Calu3 (cell line): ENCODE results near the genes HOXD3 and MTX2.

- PRO-cap = no peak
These were observed 3.2 kb downstream of the ATP5MC3 start for GRCh38 chr2:175178030-175178973.

- PRO-cap = no peak
These were observed 306.1 kb upstream of the ATP5MC3 start for GRCh38 chr2:175487717-175487969.

DNA sequence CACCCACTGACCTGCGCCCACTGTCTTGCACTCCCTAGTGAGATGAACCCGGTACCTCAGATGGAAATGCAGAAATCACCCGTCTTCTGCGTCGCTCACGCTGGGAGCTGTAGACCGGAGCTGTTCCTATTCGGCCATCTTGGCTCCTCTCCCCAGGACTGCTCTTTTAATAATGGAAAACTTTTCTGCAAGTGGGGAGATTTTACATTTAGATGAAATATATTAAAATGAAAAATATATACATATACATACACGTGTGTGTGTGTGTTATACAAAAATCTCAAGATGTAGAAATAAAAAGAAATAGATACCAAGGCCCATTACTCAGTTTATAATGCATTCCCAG is 297.4 kb downstream of the LNPK start:
- PRO-cap = no peak

- PRO-cap = no peak
These were observed 1.5 kb downstream of the EVX2 start for GRCh38 chr2:176082199-176082766.

DNA sequence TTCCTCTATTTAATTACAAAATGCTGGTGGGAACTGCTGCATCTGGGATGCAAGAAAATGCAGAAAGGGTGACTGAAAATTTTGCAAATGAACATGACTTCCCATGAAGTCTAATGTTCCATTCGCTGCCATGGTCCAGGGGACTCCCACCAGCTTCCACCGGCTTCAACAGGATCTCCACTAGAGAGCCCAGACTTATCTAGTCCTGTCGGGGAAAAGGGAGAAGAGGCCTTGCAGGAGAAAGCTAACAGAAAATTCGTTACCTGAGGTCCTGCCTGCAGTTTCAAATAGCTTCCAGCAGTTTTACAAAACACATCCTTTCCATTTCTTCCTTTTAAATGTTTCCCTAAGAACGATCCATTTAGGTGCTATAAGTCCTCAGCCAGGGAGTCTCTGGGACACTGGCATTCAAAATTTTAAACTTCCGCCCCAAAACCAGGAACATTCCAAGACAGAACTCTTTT is 1.8 kb upstream of the HOXD9 start:
- PRO-cap = no peak

DNA sequence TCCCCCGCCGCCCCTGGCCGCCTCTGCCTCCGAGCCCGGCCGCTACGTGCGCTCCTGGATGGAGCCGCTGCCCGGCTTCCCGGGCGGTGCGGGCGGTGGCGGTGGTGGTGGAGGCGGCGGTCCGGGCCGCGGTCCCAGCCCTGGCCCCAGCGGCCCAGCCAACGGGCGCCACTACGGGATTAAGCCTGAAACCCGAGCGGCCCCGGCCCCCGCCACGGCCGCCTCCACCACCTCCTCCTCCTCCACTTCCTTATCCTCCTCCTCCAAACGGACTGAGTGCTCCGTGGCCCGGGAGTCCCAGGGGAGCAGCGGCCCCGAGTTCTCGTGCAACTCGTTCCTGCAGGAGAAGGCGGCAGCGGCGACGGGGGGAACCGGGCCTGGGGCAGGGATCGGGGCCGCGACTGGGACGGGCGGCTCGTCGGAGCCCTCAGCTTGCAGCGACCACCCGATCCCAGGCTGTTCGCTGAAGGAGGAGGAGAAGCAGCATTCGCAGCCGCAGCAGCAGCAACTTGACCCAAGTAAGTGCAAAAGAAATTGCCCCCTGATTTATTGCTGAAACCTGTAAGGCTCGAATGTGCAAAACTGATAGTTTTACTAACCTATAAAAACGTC is 655 bp downstream of the HOXD9 start:
- PRO-cap = no peak

GRCh38 chr2:176133488-176133762 is 3.9 kb downstream of the HOXD8 start:
- PRO-cap = no peak

- PRO-cap = no peak
These were observed at the start of gene HOXD3 for GRCh38 chr2:176156818-176157416. Gene HOXD3 (plus strand): TSS chr2:176157307.

GRCh38 chr2:176269076-176270522 is at the start of gene MTX2:
Gene MTX2 (plus strand): TSS chr2:176269442.
- PRO-cap = bidirectional peak, plus-strand start at chr2:176269448, minus-strand start at chr2:176269341; bidirectional peak, plus-strand start at chr2:176269693, minus-strand start at chr2:176269658

- PRO-cap = no peak
These were observed 186.6 kb downstream of the MTX2 start for GRCh38 chr2:176455687-176456418.

- PRO-cap = no peak
These were observed 369.5 kb downstream of the MTX2 start for GRCh38 chr2:176638782-176639091.

DNA sequence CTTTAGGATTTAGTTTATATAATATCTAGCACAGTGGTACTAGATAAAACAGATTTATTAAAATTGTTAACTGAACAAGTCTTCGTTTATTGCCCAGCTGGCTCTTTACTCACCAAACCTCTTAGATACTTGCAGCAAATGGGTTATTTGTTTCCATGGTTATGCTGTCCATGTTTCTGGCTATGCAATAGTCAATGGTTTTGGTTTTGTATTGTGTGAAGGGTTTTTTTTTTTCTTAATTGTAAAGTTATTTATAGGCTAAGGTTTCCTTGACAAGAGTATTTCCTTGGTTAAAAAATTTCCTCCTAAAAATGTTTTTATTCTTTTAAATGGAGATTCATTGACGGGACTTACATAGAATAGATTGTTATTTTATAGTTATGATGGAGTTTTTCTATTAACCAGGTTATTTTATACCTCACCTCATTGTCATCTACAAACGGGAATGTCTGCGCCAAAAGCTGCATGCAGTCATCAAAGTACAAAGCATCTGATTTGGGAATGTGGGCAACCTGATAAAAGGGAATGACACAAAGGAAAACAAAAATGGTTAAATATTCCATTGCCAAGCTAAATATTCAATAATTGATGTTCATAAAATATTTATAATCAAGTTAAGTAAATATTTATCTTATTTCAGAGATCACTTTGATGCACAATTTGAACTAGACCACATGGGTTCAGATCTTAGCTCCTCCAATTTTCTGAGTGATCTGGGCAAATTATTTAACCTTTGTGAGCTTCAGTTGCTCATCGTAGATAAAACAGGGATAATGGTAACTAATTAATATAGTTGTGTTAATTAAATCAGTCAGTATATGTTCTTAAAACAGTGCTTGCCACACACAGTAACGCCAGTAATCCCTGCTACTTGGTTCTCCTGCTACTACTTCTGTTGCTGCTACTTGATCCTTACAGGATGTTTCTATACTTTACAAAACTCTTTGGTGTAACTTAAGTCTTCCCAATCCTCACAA is 20.5 kb downstream of the HNRNPA3 start:
- PRO-cap = no peak

DNA sequence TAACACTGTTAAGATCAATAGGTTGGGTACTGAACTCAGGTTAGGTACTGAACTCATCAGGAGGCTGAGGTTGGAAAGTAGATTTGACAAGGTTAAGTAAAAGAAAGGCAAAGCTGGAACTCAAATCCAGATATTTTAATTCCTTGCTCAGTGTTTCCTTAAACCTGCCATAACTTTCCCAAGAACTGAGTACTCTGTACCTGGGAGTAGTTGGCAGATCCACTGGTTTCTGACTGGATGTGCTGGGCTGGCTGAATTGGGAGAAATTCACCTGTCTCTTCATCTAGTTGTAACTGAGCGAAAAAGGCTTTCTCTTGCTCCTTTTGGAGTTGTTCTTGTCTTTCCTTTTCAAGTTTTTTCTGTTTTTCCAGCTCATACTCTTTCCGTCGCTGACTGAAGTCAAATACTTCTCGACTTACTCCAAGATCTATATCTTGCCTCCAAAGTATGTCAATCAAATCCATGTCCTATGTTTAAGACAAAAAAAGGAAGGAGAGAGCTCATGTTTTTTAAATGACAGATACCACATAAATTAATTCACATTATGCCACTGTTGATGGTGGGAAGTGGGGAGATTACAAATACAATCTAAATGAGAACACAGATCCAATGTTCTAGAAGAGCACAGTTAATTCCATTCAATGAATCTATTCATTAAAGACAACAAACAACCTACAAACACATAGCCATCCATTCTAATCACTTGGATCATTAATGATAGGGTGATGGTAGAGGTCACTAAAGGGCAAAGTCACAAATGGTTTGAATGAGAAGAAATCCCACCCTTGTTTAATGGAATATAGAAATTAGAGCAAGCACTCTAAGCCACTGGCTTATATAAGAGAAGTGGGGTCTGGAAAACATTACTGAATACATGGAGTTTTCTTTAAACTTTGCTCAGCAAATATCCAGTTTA is 21.5 kb downstream of the HNRNPA3 start:
- PRO-cap = no peak

GRCh38 chr2:177257775-177258868 is 6.4 kb downstream of the NFE2L2 start:
- PRO-cap = no peak

GRCh38 chr2:177323064-177323399 is 58.5 kb upstream of the NFE2L2 start:
- PRO-cap = no peak

DNA sequence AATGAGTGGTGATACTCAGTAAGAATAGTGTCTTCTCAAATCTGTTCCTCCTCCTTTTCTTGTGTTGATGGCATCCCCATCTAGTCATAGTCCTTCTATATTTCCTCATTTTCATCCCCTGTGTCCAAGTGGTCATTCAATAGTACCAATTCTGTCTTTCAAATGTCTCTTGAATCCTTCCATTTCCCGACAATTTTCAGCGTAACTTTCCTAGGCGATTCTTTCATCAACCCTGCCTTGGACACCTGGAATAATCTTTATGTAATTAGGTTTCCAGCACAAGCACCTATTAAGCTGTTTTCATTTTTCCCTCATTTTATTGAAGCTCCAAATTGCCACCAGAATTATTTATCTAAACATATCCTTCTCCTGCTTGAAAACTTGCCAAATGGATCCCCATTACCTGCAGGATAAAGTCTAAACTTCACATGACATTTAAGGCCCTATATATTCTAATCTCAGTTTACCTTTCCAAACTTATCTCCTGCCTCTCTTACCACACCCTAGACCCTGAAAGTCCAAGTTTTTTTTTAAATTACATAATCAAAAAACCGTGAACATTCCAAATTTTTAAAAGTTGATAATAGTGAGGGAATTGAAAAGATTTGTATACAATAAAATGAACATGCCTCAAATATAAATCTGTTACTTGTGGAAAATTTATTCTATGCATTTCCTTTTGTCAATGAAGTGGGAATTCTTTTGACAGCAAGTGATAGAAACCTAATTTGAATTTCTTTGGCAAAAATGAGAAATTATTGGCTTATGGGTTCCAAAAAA is 50.4 kb upstream of the AGPS start:
- PRO-cap = no peak

DNA sequence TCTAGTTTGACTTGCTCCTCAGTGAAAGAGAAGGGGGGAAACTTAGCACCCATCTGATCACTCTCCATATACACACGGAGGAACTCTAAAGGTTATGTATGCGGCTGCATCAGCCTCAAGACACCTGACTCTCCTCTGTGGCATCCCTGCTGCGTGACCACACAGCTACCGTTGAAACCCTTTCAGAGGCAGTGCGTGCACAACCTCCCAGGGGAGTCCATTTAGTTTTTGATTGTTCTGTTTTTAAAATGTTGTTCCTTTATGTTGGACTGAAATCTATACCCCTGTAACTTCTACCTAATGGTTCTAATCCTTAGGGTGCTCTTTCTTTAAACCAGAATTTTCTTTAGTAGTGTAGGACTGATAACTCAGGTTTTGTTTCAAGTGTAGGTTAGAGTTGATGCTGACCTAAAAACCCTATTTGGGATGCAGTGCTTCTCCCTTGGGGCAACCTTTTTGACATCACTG is 16.4 kb upstream of the TTC30A start:
- PRO-cap = no peak

GRCh38 chr2:177887607-177888226 is 184.9 kb downstream of the PDE11A start:
- PRO-cap = no peak

DNA sequence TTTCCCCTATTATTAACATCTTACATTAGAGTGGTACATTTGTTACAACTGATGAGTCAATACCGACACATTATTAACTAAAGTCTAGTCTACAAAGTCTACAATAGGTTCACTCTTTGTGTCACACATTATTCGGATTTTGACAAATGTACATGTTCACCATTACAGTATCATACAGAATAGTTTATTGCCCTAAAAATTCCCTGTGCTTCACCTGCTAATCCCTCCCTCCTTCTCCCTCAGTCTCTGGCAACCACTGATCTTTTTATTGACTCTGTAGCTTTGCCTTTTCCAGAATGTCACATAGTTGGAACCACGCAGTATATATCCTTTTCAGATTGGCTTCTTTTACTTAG is 157.5 kb downstream of the PDE11A start:
- PRO-cap = no peak

DNA sequence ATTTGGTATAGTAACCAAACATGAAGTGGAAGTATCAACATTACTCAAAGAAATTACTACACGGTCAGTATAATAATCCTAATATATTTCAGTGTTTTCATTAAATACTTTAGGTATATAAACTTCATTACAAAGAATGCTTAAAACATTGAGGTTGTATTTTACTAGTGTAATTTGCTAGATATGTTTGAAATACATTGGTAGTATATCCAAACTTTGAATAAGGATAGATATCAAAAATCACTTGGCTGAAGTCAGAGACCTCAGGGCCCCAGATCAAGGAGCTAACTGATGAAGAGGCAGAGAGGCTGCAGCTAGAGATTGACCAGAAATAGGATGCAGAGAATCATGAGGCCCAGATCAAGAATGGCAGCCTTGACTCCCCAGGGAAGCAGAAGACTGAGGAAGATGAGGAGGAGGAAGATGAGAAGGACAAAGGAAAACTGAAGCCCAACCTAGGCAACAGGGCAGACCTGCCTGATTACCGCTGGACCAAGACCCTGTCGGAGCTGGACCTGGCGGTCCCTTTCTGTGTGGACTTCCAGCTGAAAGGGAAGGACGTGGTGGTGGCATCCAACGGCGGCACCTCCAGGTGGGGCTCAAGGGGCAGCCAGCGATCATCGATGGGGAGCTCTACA is 3.4 kb downstream of the PJVK start:
- PRO-cap = no peak